Body of pancreas (tissue), 2 donors: ENCODE measurements around a stretch of chr15.

DNA sequence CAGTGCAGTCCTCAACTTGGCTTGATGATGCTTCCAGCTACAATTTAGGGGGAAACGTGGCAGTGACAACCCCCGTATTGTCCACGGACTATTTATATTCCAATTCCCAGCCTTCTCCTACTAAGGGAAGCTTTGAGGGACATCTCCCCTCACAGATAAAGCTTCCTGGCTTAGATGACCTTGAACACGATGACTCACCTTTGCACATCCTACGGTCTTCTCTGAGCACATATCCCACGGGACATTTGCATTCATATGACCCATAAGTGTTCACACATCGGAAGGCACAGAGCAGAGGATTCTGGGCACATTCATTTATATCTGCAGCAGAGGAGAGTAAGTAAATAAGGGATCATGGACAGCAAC, 101.4 kb downstream of the DUT start:
- PRO-cap, result no peak
- RAMPAGE, long total RNA, 2 experiments, result no peak in any of the 2 experiments

DNA sequence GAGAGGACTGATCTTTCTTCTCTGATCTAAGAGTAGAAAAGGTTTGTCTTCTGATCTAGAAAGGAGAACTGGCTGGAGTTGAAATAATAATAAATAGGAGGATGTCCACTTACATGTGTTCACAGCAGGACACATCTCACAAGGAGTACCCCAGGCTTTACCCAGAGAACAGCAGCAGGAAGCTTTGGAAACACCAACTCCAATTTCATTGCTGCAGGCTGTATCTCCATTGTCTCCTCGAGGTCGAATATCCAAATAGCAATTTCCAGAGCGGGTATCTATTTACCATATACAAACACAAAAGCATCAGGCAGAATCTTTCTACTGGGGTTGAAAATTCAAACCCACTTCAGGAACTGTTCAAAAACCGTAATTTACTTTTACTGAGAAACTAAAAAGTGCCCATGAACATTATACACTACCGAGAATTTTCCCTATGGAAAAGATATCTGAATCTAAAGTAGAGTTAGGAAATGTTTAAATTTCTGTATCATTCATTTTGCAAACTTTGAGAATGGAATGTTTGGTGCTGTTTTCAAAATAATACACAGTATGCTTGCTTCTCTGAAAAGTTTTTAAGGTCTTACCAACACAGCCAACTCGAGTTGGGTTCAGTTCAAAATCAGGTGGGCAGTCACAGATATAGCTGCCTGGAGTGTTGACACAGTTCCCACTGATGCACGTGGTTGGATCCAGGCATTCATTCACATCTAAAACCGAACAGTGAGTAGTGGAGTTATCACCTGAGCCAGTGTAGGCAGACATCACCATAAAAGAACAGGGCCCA, 136.8 kb downstream of the DUT start:
- PRO-cap, result no peak
- RAMPAGE, long total RNA, 2 experiments, result no peak in any of the 2 experiments

DNA sequence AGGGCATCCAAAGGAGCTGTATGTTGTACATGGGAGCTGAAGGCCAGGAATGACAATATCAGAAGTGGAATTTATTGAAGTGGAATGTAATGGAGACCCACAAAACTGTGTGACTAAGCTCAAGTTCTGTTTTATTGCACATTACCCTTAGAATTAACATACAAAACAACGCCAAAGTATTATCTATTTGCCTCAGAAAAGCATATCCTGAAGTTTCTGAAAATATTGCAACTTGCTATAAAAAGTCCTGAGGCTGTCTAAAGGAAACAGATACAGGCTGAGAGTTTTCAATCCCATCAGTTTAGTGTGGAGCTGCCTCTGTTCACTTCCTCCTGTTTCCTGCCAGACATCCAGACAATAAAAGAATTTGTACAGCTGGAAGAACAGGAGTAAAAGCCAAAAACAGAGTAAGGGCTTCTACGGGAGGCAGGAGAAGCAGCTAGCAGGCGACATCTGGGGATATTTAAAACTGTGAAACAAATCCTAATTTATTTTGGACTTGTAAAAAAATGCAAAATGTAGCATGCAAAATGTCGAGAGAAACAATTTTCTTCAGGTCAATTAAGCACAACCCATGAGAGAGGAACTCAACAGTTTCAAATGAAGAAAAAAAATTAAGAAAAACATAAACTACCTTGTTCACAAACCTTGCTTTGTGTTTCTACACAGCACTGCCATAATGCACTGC, 108.7 kb downstream of the FBN1 start:
- PRO-cap, result no peak
- RAMPAGE, long total RNA, 2 experiments, result no peak in any of the 2 experiments

DNA sequence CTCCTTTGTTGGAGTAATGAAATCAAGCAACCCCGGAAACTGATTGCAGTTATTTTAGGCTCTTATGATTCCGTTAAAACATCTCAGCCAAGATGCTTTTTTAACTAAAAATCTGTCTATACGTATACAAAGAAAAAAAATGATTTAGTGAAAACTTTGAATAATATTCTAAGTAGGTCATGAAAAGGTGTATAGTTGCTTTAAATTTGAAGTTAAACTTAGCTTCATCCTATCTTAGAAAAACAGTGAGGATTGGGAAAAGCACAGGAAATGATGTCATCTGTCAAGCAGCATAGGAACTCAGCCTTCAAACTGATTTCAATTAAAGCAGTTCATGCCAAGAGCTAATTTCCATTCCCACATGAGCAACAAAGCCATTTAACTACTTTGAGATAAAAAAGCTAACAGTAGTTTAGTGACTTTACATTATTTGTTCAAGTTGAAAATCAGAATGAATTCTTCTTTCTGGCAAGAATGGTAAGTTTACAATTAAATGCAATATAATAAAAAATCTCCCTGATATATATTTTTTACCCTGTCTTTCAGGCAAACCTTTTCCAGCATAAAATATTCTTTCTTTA, 42.8 kb downstream of the FBN1 start:
- PRO-cap, result no peak
- RAMPAGE, long total RNA, 2 experiments, result no peak in any of the 2 experiments

- PRO-cap, result bidirectional peak, plus-strand start at chr15:48645469, minus-strand start at chr15:48645312
- RAMPAGE, long total RNA, 2 experiments, result no peak in any of the 2 experiments
These were observed 313 bp downstream of the FBN1 start for GRCh38 chr15:48645205-48645586.

- PRO-cap, result no peak
- RAMPAGE, long total RNA, 2 experiments, result no peak in any of the 2 experiments
These were observed 18.9 kb downstream of the EID1 start for GRCh38 chr15:48896502-48897472.

GRCh38 chr15:48989113-48990303, 25.8 kb upstream of the SHC4 start:
- PRO-cap, result no peak
- RAMPAGE, long total RNA, 2 experiments, result no peak in any of the 2 experiments

GRCh38 chr15:49331767-49332634, 91.0 kb upstream of the FGF7 start:
- PRO-cap, result no peak
- RAMPAGE, long total RNA, 2 experiments, result no peak in any of the 2 experiments

DNA sequence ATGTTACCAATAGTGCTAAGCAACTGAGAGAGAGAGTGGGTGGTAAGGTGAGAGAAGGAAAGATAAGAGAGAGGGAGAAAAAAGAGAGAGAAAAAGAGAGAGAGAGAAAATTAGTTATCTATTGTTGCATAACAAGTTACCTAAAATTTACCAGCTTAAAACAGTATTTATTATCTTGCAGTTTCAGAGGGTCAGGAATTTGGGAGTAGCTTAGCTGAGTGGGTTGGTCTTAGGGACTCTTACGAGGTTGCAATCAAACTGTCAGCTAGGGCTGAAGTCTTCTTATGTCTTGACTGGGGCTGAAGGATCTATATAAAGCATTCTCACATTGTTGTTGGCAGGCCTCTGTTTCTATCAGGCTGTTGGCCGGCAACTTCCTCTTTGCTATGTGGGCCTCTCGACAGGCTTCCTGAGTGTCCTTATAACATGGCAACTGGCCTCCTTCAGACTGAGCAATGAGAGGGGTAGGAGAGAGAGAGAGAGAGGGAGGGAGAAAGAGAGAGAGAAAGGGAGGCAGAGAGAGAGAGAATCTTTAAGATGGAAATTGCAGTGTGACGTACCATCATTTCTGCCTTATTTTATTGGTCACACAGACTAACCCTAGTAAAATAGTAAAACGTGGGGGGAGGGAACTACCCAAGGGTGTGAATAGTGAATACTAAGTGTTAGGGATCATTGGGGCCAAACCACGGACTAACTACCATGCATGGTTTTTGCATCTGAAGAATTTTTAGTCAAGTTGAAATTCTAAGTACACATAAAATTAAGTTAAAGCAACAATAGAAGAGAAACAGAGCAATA, 16.0 kb downstream of the FGF7 start:
- PRO-cap, result no peak
- RAMPAGE, long total RNA, 2 experiments, result no peak in any of the 2 experiments

- PRO-cap, result no peak
- RAMPAGE, long total RNA, 2 experiments, result no peak in any of the 2 experiments
These were observed 45.5 kb downstream of the FGF7 start for GRCh38 chr15:49468579-49468970.

- PRO-cap, result no peak
- RAMPAGE, long total RNA, 2 experiments, result no peak in any of the 2 experiments
These were observed 173.0 kb downstream of the DTWD1 start for GRCh38 chr15:49793773-49794377.

GRCh38 chr15:50003433-50004413, 115.3 kb downstream of the ATP8B4 start:
- PRO-cap, result no peak
- RAMPAGE, long total RNA, 2 experiments, result no peak in any of the 2 experiments

DNA sequence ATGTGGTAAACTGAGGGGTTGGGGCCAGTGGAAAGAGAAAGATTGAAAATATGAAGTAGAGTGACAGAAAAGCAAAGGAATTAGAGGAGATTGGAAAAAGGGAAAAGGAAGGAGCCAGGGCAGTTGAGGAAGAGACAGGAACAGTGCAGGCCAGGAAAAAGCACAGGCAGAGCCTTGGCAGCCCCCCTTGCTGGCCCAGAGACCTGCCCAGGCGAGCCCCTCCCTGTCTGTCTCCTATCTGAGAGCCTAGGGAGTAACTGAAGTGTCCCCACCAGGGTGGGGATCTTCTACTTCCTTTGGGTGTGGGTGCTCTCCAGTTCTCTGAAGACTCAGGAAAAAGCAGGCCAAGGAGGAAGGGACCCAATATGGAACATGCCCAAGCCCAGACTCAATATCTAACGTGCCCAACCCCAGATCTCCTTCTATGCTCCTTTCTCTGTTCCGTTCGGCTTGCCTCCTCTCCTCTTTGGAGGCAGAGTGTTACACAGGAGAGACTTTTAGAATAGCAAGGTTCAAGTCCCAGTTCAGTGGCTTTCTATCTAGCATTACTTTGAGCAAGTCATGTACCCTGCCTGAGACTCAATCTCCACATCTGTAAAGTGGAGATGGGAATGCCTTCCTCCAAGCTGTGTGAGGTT, 6.8 kb downstream of the ATP8B4 start:
- PRO-cap, result no peak
- RAMPAGE, long total RNA, 2 experiments, result no peak in any of the 2 experiments

GRCh38 chr15:50135255-50135580, 16.2 kb upstream of the ATP8B4 start:
- PRO-cap, result no peak
- RAMPAGE, long total RNA, 2 experiments, result no peak in any of the 2 experiments

DNA sequence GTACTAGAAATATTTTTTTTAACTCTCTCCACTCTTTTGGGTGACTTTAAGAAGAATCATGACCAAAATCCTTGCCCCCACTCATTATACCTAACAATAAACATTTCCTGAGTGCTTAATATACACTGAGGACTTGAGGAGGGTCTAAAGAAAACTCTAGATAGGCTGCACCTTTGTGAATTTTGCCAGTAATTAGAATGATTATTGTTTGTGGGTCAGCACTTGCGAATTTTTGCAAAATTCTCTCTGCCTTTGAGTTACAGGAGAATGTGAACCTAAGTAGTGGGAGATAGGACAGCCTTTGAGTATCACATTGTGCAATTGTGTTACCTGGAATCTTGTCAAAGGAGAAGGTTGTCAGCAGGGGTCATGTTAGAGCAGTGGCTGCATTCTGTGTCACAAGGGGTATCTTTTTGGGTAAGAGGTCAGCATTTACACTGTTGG, 27.5 kb downstream of the HDC start:
- PRO-cap, result no peak
- RAMPAGE, long total RNA, 2 experiments, result no peak in any of the 2 experiments

- PRO-cap, result no peak
- RAMPAGE, long total RNA, 2 experiments, result no peak in any of the 2 experiments
These were observed 14.6 kb downstream of the HDC start for GRCh38 chr15:50250892-50251338.

GRCh38 chr15:50351398-50352279, 3.4 kb downstream of the GABPB1 start:
- PRO-cap, result no peak
- RAMPAGE, long total RNA, 2 experiments, result no peak in any of the 2 experiments

DNA sequence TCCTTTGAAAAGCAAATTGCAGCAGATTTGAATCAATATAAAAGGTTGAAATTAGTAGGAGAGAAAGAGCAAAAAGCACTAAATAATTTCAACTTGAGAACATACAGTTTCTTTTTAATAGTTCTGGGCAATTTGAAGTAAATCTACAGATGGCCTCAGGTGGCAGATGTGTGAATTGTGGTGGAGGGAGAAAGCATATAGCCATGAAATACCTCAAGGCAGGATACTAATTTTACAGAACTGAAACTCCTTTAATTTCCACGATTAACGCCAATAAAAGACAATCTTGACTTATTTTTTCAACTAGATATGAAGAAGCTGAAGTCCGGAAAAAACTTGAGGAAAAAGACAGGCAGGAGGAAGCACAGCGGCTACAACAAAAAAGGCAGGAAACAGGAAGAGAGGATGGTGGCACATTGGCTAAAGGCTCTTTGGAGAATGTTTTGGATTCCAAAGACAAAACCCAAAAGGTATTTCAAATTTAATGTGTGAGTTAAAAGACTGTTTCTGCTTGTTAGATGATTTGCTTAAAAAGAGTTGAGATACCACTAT, 34.6 kb downstream of the USP8 start:
- PRO-cap, result no peak
- RAMPAGE, long total RNA, 2 experiments, result no peak in any of the 2 experiments

DNA sequence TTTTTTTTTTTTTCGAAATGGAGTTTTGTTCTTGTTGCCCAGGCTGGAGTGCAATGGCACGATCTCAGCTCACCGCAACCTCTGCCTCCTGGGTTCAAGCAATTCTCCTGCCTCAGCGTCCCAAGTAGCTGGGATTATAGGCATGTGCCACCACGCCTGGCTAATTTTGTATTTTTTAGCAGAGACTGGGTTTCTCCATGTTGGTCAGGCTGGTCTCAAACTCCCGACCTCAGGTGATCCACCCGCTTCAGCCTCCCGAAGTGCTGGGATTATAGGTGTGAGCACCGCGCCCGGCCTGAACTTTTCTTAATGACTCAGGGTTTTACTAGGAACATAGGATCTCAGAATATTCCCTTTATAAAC, 33.9 kb upstream of the TRPM7 start:
- PRO-cap, result no peak
- RAMPAGE, long total RNA, 2 experiments, result no peak in any of the 2 experiments

DNA sequence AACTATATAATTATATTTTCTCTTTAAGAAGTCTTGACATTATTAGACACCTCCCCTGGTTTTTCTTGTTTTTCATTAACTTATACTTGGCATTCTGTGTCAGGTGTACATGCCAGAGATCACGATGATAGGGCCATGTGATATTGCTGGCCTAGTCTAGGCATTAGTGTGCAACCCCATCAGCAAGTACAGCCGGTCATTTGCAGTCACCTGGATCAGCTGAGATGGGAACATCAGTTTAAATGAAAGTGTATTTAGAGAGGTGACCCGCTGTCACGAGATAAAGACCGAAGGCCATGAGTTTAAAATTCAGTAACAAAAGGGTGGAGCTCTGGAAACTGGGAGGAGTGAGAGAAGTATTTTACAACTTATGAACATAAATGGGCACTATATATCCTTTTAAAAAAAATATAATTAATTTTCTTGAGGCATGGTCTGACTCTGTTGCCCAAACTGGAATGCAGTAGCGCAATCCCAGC, 12.7 kb upstream of the SPPL2A start:
- PRO-cap, result no peak
- RAMPAGE, long total RNA, 2 experiments, result no peak in any of the 2 experiments